Bronchial epithelial cell (primary cell): ENCODE measurements around a stretch of chr10.

- RRBS, 2 experiments, result no CpG with 5 or more reads among the region's 28 CpGs
These were observed 31.9 kb downstream of the PFKP start for GRCh38 chr10:3098969-3100008.

GRCh38 chr10:3466938-3468070 lies 294.7 kb upstream of the PITRM1 start:
- RRBS, 2 experiments, result no CpG with 5 or more reads among the region's 23 CpGs

- RRBS, 2 experiments, result no CpG with 5 or more reads among the region's 21 CpGs
These were observed 228.3 kb downstream of the KLF6 start for GRCh38 chr10:3556594-3557143.

DNA sequence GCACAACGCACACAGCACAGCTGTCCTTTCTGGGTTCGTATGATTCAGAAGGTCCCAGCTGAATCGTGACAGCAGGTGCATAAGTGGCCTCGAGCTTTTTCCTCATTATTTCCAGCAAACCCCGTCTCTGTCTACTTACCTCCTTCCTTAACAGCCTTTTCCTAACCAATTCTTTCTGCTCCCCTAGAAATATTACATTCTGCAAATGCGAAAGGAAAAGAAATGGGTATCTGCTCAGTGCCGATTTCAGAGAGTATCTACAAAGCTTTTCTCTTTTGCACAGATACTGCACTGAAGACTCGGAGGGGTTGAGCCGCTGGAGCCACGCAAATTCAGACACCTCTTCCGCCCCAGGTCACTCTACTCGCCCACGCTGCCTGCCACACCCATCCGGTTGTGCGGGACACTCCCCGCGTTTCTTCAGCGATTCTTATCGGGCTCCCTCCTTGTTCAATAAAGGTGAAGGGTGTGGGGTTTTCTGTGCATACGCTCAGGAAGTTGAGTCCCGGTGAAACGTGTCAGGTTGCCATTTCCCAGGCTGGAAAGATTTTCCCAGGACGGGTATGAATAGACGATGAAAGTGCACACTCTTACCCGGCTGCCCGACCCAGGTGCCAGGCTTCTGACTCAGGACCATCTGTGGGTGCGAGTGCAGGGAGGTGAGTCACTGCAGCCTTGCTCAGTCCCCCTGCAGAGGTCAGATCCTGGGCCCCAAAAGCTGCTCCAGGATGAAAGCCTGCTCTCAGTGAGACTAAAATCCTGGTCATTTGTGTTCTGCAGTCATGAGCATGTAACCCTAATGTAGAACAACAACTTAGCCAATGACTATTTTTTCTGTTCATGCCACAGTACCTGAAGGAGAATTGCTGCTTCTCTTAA lies 22.0 kb downstream of the KLF6 start:
- RRBS, 2 experiments, result under 1 to 8% methylated on average over 4 to 9 of the region's 27 CpGs

GRCh38 chr10:3803193-3803686 lies 18.2 kb upstream of the KLF6 start:
- RRBS, 2 experiments, result no CpG with 5 or more reads among the region's 9 CpGs

DNA sequence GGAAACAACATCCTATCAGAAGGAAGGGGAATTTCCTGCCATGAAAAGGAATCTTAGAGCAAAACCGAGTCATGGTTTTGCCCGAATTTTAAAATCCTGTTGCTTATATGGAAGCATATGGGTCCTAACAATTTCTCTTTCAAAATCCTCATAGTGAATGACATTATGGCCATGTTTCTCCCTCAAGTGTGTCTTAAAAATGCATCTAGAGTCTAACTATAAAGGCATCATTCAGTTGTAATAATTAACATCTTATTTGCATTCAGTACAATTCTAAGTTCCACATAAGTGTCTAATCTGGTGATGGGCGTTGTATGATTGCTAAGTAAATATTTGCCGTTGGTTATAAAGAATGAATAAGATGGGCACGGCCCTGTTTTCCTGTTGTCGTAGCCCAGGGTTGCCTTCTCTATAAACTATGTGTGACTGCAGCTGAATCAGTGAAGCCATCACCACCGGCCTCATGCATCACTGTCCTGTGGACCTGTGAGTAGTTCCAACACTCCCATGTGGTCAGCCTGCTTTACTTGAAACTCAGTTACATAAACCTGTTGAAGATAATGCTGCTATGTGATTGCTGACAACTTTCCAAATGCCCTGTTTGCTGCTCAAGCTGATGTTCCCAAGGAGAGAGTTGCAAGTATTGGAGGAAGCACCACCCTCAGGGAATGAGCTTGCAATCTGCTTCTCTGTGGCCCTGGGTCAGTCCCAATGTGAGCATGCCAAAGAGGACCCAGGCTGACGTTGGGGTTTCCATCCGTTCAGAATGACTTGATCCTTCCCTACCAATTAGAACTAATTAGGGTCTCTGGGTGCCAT lies 21.6 kb upstream of the KLF6 start:
- RRBS, 2 experiments, result no CpG with 5 or more reads among the region's 9 CpGs

GRCh38 chr10:3892265-3893067 lies 107.5 kb upstream of the KLF6 start:
- RRBS, 2 experiments, result no CpG with 5 or more reads among the region's 5 CpGs

DNA sequence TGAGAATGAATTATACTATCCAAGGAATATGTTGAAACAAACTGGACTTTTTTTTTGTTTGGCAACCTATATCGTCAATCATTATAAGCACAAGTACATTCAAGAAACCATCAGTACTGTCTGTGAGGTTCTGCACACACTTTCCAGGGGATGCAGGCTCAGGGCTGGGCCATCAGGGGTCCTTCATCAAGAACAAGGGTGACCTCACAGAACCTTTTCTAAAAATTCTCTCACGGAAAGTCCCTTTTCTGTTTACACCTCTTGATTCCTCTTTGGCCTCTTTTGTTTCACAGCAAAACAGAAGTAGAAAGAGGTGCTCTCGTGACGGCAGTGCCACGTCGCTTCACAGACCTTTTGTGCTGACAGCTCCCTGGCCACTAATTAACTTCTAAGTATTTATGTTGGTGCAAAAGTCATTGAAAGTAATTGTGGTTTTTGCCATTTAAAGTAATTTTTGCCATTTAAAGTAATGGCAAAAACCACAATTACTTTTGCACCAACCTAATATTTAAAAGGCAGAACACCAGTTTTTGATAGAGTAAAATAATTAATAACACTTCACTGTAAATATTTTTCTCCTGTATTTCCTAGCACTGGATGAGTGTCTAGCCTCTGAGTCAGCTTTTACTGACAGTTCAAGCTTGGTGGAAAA lies 117.4 kb upstream of the KLF6 start:
- RRBS, 2 experiments, result no CpG with 5 or more reads among the region's 6 CpGs

GRCh38 chr10:3976614-3977193 lies 191.7 kb upstream of the KLF6 start:
- RRBS, 2 experiments, result no CpG with 5 or more reads among the region's 2 CpGs

DNA sequence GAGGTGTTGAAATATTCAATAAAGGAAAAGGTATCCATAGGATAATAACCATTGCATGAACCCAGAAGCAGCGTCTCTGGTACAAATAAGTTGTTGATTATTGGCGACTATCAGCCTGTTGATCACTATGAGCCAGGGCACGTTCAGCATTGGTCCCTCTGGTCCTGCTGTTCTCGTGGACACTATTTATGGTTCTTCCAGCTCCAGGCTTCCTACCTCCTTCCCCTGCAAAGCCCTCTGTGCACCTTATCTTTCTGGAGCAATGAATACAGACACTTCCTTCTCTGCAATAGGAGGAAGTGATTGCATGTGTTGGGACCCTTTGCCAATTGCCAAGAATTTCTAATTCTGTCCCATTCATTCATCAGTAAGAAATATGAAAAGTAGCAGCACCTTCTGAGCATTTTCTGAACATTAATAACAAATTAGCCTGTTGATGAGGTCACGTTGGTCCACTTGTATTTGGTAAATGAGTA lies 258.9 kb upstream of the KLF6 start:
- RRBS, 2 experiments, result no CpG with 5 or more reads among the region's 5 CpGs

- RRBS, 2 experiments, result no CpG with 5 or more reads among the region's 19 CpGs
These were observed 266.3 kb upstream of the KLF6 start for GRCh38 chr10:4050834-4052196.

- RRBS, 2 experiments, result no CpG with 5 or more reads among the region's 3 CpGs
These were observed 277.0 kb upstream of the KLF6 start for GRCh38 chr10:4061967-4062509.

DNA sequence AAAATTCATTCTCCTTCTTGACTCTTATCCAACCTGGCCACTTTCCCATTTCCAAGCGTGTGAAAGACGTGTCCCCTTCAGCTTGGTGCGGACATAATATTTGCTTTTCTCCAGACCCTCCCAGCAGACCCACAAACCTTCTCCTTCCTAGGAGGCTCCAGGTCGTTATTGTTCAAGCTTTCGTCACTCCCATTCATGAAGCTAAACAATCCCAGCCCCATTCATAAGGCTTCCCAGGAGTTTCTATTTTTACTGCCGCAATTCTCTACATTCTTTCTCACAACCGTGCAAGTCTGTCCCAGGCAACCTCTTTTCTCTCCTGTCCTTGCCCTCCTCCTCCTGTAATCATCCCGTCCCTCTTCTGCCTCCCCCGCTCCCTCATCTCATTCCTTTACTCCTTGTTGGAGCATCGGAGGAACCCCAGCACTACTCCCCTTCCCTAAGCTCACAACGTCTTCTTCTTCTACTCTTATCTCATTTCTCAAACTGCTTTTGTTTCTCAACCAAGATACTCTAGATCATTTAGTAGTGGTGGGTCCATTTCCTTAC lies 301.4 kb upstream of the KLF6 start:
- RRBS, 2 experiments, result no CpG with 5 or more reads among the region's 11 CpGs

GRCh38 chr10:4770618-4771463 lies 55.2 kb upstream of the AKR1E2 start:
- RRBS, 2 experiments, result no CpG with 5 or more reads among the region's 2 CpGs

DNA sequence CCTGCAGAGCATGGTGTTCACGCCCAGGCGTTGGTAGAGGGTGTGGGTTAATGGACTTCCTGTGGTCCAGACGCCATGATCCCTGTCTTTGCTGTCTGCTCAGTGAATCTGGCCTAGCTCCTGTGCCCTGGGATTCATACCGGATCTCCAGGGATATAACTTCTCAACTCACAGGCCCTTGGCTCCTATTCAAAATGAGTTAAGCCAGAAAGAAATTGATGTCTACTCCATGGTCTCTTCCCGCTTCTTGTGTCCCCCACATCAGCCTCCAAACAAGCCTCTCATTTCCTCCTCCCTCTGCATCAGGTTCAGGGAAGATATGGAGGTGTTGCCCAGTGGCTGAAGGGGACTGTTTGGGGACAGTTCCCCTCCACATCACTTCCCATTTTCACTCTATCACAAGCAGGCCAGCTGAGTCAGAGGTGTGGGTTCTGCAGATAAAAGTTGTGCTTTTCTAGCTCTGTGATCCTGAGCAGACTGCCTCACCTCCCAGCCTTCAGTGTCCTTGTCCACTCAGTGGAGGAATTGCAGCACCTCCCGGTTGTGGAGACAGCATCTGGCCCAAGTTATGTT lies 22.4 kb downstream of the AKR1E2 start:
- RRBS, 2 experiments, result no CpG with 5 or more reads among the region's 6 CpGs

- RRBS, 2 experiments, result no CpG with 5 or more reads among the region's 11 CpGs
These were observed 5.2 kb downstream of the AKR1C2 start for GRCh38 chr10:4998138-4999096.

DNA sequence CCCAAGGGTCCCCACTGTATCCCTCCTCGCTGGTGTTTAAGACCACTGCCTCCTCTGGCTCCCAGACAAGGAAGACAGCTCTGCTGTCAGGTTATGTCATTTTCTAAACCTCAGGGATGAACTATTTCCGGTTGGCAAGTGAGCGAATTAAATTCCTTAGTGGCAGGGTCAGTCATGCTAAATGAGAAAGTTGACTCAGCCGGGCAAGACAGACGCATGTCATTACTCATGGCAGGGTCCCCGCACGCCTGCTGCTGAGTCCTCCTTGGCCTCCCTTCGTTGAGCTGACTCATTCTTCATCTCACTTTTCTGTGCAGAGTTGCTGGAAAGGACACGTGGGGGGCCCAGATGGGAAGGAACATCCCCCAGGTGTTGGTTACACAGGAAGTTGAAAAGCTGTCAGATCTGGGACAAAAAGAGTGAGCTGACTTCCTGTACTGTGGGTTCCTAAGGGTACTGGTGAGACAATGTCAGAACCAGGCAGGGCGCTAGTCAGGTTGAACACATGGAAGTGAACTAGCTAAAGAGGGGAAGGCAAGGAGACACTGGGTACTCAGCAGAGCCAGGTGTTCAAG lies 47.1 kb upstream of the UCN3 start:
- RRBS, 2 experiments, result 5% methylated on average over 2 of the region's 10 CpGs; no CpG with 5 or more reads in 1 of the 2 experiments

DNA sequence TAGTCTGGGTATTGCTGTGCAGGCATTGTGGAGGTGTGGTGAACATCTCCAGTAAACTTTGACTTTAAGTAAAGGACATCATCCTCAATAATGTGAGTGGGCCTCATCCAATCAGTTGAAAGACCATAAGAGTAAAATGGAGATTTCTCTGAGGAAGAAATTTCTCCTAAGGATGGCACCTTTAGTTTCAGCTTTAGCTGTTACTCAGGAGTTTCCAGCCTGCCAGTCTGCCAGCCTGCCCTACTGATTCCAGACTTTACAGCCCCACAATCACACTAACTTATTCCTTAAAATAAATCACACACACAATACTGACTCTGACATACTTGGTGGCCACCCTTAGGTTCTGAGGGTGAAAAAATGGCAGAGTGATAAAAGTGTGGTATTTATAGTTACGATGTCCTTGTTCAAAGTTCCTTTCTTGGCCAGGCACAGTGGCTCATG lies 2.5 kb upstream of the TUBAL3 start:
- RRBS, 2 experiments, result no CpG with 5 or more reads among the region's 1 CpG

DNA sequence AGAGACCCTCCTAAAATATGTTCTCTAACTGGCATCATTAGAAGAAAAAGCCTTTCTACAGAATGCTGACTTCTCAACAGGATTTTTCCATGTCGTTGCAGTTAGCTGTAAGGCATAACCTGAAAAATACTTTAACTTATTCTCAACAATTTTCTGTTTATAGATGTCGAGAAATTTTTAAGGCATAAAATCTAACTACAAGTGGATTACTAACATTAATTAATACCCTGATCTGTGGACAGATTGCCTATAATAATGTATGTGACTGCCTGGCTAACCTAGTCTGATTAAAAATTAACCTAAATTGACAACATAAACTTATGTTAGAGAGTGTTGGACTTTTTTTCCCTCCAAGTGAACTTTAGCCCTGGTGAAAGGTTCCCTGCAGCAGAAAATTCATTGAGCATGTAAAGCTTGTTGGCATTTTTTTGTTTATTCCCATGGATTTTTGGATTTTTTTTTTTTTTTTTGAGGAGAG lies 35.9 kb downstream of the NET1 start:
- RRBS, 2 experiments, result no CpG with 5 or more reads among the region's 2 CpGs